H4 (cell line): ENCODE measurements around the gene DCAF11.

GRCh38 chr14:23321911-23322609 is 803 bp downstream of the PABPN1 start:
- RAMPAGE, long total RNA: start-site peak on the plus strand at chr14:23321956-23321992, 34 reads

DNA sequence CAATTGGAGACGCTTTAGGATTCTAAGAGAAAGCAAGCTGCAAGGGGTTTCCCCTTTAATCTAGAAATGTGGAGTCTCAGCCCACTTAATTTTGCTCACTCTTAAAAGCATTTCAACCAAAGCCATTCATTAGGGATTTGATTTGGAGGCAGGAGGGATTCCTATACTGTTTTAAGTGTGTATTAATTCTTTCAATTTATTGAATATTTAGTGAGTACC is 1.3 kb downstream of the PABPN1 start:
- RAMPAGE, long total RNA: no peak

GRCh38 chr14:23323723-23324341 is 2.6 kb downstream of the PABPN1 start:
- RAMPAGE, long total RNA: no peak

DNA sequence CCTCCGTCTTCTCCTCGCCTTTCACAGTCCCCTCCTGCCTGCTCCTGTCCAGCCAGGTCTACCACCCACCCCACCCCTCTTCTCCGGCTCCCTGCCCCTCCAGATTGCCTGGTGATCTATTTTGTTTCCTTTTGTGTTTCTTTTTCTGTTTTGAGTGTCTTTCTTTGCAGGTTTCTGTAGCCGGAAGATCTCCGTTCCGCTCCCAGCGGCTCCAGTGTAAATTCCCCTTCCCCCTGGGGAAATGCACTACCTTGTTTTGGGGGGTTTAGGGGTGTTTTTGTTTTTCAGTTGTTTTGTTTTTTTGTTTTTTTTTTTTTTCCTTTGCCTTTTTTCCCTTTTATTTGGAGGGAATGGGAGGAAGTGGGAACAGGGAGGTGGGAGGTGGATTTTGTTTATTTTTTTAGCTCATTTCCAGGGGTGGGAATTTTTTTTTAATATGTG is 4.5 kb downstream of the PABPN1 start:
- RAMPAGE, long total RNA: no peak

DNA sequence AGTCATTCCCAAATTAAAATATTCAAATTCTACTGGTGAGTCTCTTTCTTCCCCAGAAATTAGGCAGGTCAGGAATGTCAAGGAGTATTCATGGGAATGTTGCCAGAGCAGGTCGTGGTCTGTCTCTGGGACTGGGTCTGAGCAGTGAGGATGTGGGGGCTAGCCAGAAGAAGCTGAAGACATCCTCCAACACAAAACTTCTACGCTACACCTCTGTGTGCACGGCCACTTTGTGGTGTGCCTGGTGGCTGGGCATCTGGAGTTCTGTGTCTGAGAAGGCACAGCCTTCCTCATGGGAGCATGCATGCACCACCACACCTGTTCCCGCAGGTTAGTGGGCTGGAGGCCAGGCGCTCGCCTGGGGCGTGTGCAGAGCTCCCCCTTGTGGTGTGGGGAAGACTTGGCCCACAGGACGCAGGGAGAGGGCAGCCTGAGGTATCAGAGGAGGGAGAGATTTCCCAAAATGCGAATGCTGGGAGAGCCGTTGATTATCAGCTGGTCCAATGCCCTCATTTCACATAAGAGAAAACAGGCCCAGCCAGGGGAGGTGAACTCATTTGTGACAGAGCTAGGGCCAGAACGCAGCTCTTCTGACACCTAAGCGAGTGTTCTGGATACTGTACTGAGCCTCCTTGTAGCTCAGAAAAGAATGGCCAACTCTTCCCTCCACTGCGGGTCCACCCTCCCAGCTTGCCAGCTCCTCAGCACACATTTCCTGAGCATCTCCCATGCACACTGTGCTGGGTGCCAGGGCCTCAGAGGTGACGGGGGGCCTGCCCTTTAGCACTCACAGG is 3.1 kb downstream of the CMTM5 start:
- RAMPAGE, long total RNA: no peak

DNA sequence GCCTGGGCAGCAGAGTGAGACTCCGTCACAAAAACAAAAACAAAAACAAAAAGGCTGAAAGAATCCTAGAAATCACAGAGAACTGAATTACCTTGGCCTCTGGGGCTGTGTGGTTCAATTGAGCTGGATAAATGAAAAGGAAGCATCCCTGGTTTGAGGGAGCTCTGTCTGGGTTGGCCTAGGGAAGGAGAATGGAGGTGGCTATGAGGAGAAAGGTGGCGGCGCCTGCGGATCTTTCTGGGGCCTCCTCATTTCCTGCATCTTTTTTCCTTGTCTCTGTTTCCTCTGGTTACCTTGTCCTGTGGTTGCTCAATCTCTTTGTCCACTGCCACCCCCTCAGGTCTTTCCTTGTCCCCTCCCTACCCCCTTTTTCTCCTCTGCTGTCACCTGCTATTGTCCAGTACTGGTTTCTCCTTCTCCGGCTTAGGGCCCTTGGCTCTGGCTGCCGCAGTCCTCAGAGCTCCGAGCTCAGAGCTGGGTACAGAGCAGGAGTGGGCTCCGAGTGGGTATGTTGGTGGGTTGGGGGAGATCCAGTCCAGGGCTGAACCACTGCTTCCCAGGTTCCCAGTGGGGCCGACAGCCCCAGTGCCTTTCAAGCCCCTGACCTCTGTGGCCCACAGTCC is 3.2 kb upstream of the MYH6 start:
- RAMPAGE, long total RNA: no peak

DNA sequence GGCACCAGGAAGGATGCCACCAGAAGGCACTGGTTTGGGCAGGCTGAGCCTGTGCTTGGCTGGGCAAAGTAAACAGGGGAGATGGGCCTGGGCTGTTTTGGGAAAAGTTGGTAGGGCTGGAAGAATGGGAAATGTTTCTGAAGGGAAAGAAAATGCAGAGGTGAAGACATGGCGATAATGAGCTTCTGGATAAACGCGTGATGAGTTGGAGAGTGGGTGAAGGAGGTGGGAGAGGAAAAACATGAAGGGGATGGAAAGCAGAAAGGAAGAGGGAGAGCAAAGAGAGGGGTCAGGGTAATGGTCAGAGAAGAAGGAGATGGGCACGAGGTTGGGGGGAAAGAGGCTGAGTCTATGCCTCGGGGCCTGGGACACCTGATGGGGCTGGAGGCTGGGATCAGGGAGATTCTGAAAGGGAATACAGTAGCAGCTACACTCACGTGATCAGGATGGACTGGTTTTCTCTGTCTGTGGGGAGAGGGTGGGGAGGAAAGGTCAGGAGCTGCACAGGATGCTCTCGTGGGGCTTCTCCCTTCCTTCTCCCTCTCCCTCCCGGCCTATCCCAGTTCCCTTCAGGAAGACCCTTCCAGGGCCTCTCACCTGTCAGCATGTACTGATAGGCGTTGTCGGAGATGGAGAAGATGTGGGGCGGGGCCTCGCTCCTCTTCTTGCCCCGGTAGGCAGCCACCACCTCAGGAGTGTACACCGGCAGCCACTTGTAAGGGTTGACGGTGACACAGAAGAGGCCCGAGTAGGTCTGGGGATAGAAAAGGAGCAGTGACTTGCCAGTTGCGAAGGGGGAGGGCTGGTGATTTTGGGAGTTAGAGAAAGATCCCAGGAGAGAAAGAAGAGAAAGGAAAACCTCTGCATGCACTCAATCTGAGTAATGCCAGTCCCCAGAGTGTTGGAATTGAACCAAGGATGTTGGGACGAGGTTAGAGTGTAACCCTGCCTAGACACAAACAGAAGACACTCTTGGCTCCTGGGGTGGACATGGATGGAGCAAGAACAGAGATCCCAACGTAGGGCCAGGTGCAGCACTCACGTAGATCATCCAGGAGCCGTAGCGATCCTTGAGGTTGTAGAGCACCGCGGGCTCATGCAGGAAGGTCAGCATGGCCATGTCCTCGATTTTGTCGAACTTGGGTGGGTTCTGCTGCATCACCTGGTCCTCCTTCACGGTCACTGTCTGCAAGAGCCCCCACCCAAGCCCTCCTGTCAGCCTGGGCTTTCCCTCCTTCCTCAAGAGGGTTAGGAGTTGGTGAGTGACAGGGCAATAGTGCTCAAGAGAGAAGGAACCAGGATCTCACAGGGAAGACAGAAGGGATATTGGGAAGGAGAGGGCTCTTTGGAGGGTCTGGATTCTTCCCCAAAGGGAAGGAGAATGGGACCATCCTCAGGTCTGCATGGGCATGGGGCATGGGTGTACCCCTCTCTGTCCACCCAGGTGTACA is 2.9 kb downstream of the MYH7 start:
- RAMPAGE, long total RNA: no peak

DNA sequence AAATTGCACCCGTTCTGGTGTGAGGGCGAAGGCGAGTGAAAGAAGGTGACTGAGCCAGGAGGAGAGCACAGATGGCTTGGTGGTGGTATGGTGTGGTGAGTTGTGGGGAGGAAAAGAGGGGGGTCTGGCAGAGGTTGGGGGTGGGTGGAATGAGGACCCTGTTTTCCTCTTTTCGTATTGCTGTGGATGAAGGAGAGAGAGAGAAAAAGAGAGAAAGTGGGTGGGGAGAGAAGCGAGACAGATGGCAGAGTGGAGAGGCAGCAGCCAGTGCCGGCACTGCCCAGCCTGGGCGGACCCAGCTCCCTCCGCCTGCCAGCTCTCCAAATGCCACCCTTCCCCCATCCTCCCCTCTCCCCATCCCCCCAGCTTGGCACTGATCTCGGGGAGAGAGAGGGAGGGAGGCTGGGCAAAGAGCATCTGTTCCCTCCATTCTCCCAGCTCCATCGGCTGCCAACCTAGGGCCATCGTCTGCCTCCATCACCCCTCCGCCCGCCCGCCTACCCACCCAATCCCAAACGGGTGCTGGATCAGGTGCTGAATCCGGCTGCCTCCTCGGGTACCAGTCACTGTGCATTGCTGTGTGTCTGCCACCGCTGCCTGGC is 38.7 kb downstream of the ZFHX2 start:
- RAMPAGE, long total RNA: no peak

DNA sequence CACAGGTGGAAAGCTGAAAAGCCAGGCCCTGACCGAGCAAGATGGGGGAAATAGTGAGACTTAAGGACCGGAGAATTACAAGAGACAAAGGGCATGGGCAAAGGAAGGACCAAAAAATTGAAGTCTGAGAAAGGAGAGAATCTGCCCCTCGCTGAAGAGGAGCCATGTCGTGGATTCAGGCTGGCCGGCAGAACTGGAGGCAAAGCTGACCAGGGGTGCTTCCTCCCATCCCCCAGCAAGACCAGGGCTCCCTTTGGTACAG is 12.2 kb downstream of the ZFHX2 start:
- RAMPAGE, long total RNA: no peak

- RAMPAGE, long total RNA: no peak
These were observed 2.9 kb downstream of the ZFHX2 start for GRCh38 chr14:23548699-23549054.

- RAMPAGE, long total RNA: no peak
These were observed 23.5 kb upstream of the DHRS2 start for GRCh38 chr14:23612677-23613032.

GRCh38 chr14:23931762-23932134 is 21.8 kb upstream of the DHRS4 start:
- RAMPAGE, long total RNA: no peak

DNA sequence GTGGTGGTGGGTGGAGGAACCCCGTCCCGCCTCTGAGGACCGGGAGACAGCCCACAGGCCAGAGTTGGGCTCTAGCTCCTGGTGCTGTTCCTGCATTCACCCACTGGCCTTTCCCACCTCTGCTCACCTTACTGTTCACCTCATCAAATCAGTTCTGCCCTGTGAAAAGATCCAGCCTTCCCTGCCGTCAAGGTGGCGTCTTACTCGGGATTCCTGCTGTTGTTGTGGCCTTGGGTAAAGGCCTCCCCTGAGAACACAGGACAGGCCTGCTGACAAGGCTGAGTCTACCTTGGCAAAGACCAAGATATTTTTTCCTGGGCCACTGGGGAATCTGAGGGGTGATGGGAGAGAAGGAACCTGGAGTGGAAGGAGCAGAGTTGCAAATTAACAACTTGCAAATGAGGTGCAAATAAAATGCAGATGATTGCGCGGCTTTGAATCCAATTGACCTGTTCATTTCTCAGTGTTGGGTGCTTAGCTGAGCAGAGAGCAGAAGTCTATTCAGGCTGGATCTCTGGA is 17.3 kb downstream of the DHRS4L2 start:
- RAMPAGE, long total RNA: no peak

DNA sequence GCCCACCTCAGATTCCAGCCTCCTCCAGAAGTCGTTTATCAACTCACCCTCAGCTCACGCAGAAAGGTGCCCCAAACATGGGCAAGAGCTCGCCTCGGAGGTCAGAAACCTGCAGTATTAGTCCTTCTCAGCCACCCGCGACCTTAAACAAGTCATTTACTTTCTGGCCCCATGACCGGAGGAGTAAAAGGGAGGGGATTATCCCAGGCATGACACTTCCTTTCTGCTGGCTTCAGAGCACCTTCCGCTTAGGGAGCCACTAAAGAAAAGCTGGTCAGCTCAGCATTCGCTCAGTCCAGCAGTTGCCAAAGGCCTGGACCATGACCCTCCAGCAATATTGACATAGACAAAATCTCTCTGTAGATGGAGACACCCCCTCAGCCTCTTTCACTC is 4.3 kb upstream of the CPNE6 start:
- RAMPAGE, long total RNA: no peak

DNA sequence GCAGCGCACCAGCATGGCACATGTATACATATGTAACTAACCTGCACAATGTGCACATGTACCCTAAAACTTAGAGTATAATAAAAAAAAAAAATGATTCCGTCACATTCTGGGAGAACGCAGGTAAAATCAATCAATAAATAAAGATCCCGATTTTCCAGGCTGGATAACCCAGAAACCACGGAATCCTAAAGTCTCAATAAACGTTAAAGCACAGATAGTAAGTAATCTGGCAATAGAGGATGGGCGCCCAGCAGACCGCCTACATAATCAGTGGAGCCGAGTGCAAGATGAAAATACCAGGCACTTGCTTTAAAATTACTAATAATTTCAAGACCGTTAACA is 1.3 kb upstream of the DCAF11 start:
- RAMPAGE, long total RNA: no peak

DNA sequence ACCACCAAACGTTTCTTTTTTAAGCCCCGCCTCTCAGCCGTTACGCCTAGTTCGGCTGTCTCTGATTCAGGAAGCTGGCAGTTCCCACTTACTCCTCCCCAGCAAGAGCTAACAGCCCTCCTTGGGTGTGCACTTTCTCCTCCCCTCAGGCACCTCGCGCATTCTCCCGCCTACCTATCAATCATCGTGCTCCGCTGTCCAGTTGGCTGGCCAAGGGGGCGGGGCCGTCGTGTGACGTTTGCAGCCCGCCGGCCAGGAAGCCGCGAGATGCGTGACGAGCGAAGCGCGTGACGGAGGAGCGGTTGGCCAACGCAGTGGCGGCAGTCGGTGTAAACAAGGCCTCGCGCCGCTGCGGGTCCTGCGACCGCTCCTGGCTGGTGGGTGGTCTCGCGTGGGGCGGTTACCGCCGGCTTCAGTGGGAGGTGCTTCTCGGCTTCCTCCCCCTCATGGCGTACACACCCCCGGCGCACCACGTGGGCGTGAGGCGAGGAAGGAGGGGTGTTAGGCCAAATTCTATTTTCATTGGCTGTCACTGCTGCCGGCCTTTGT is at the start of gene DCAF11:
TSS of gene DCAF11 (plus strand) at position 230 of the 549 bp plus-strand sequence.
- RAMPAGE, long total RNA: start-site peak on the plus strand centred at position 270 of the sequence, 28 bp wide, 47 reads

- RAMPAGE, long total RNA: no peak
These were observed 2.0 kb downstream of the FITM1 start for GRCh38 chr14:24132224-24133030.

DNA sequence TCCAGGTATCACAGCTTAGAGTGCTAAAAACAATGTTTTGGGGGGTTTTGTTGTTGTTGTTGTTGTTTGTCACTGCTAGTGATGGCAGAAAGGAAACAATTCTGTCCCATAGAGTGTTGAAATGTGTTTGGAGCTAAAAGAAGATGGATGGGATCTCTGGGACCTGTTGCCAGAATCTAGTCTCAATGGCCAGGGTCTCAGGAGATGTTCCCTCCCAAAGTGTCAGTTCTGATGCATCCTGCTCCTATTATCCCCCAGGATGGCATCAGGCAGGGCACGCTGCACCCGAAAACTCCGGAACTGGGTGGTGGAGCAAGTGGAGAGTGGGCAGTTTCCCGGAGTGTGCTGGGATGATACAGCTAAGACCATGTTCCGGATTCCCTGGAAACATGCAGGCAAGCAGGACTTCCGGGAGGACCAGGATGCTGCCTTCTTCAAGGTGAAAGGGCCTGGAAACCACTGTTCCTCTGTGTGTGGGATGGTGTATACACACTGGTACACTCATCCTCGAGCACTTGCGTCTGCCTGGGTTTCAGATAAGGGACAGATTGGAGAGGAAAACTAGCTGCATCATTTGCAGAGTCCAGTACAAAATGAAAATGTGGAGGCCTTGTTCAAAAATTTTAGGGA is 936 bp downstream of the IRF9 start:
- RAMPAGE, long total RNA: no peak

DNA sequence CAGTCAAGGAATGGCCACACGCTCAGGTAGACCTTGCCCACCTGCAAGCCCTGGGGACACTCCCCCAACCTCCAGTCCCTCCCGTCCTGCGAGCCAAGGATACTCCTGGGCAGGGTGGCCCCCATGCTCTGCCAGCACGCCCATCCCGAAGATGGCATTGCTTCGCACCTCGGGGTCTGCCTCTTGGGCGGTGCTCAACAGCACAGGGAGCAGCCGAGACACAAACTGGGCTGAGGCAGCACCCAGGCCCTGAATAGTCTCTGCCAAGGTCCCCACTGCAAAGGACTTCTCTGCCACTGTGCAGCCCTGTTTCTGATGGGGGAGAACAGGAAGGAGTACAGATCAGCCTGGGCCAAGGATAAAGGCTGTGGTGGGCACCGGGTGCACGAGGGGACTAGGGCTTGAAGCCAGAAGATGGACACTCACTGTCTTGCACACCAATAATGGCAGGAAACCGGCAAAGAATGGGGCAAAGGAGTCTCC is 6.7 kb downstream of the IPO4 start:
- RAMPAGE, long total RNA: no peak

- RAMPAGE, long total RNA: no peak
These were observed 5.3 kb downstream of the IPO4 start for GRCh38 chr14:24183160-24183882.